Peripheral blood mononuclear cell (primary cell): ENCODE data around the genes DPT and SELE.

GRCh38 chr1:168230568-168231331, 4.9 kb downstream of the SFT2D2 start:
- PRO-cap, 8 experiments: peak in 1 of 8 experiments; most common plus-strand start chr1:168231041 (in 1)

DNA sequence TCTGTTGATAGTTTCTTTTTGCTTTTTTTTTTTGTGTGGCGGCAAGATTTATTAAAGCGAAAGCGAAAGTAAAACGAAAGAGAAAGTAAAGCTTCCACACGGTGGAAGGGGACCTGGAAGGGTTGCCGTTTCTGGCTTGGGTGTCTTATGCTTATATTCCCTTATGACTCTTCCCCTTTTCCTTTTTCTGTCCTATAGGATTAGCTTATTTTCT, 67.7 kb downstream of the TBX19 start:
- PRO-cap, 8 experiments: no peak in any of the 8 experiments

- PRO-cap, 8 experiments: no peak in any of the 8 experiments
Observed at GRCh38 chr1:168728667-168729500, at the start of gene DPT. DPT (minus strand) TSS chr1:168729206.

DNA sequence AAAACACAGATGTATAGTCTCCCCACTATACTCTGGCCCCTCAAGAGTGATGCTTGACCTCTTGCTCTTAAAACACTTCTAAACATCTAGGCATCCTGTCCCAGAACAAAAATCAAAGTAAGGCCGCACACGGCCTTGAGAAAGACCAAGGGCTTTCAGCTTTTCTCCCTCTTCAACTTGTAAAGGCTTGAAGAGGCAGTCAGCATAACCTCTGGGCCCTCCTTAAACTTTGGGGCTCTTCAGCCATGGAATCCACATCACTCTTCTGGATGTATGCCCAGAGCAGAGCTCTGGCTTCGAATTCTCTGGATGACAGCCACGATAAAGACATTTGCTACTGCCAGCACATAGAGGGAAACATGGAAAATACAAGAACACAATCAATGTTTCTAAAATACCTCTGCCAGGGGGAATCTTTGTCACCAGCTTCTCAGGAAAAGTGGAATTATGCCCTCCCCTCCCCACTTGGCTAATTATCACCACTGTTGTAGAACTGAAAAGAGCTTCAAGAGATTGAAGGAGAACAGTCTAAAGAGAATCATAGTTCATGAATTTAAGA, 38.9 kb upstream of the DPT start:
- PRO-cap, 8 experiments: no peak in any of the 8 experiments

- PRO-cap, 8 experiments: no peak in any of the 8 experiments
Observed at GRCh38 chr1:169019684-169020152, 86.8 kb upstream of the ATP1B1 start.

DNA sequence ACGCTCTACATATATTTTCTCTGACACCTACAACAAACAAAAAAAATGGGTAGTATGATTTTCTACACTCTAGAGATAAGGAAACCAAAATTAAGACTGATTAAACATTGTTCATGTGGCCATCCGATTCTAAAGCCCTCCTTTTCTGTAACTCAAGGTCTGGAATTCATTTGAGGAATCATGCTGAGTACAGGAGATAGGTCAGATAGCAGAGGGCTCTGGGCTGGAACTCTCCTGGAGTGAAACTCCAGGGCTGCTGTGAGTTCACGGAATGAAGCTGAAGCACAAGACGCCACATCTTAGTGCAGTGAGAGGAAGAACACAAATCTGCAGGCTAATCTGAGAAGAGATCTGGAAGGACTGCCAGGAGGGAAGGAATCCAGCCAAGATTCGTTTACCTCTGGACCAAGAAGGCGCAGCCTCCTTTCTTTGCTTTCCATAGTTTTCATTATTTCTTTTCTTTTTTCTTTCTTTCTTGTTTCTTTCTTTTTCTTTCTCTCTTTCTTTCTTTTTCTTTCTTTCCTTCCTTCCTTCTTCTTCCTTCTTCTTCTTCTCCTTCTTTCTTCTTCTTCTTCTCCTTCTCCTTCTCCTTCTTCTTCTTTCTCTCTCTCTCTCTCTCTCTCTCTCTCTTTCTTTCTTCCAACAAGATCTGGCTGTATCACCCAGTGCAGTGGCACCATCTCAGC, 74.8 kb upstream of the ATP1B1 start:
- PRO-cap, 8 experiments: no peak in any of the 8 experiments

- PRO-cap, 8 experiments: no peak in any of the 8 experiments
Observed at GRCh38 chr1:169110242-169110712, 3.8 kb downstream of the ATP1B1 start.

GRCh38 chr1:169421293-169422062, 5.8 kb downstream of the CCDC181 start:
- PRO-cap, 8 experiments: no peak in any of the 8 experiments

GRCh38 chr1:169459793-169461183, 25.5 kb downstream of the SLC19A2 start:
- PRO-cap, 8 experiments: peak in 2 of 8 experiments; most common plus-strand start chr1:169460360 (in 2)

- PRO-cap, 8 experiments: no peak in any of the 8 experiments
Observed at GRCh38 chr1:169483975-169484677, 1.6 kb downstream of the SLC19A2 start.

- PRO-cap, 8 experiments: no peak in any of the 8 experiments
Observed at GRCh38 chr1:169576266-169576788, 10.0 kb downstream of the F5 start.

- PRO-cap, 8 experiments: peak in 4 of 8 experiments; most common plus-strand start chr1:169604898 (in 3); most common minus-strand start chr1:169604816 (in 3)
Observed at GRCh38 chr1:169604440-169605273, 18.4 kb upstream of the F5 start.

- PRO-cap, 8 experiments: no peak in any of the 8 experiments
Observed at GRCh38 chr1:169733956-169734263, at the start of gene SELE. SELE (minus strand) TSS chr1:169734079.

GRCh38 chr1:169900523-169900813, 6.8 kb upstream of the SCYL3 start:
- PRO-cap, 8 experiments: no peak in any of the 8 experiments

- PRO-cap, 8 experiments: no peak in any of the 8 experiments
Observed at GRCh38 chr1:169915188-169915736, 21.6 kb upstream of the SCYL3 start.

- PRO-cap, 8 experiments: no peak in any of the 8 experiments
Observed at GRCh38 chr1:170661820-170662426, 2.0 kb upstream of the PRRX1 start.

DNA sequence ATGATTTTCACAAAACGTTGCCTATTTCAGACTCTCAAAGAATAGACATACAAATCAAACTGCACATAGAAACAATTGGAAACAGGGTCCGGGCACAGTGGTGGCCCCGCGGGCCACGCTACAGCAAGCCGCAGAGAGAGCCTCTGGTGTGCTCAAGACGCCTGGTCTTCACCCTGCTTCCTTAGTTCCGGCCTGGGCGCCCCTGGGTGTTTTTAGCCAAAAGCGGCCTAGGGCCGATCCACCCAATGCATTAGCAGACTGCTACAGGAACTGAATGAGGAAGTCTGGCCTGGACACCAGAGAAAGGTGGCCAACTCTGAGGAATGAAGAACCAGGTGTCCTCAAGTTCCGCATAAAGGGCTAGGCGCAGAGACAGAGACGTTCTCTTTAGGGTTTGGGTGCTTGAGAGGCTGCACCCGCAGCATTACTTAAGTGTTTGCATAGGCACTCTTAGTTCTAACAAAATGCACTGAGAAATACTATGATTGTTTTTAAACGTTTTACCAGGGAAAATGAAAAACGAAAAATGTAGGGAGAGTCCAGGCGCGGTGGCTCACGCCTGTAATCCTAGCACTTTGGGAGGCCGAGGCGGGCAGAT, 1.8 kb downstream of the PRRX1 start:
- PRO-cap, 8 experiments: no peak in any of the 8 experiments

GRCh38 chr1:170730064-170730618, 66.2 kb downstream of the PRRX1 start:
- PRO-cap, 8 experiments: no peak in any of the 8 experiments

DNA sequence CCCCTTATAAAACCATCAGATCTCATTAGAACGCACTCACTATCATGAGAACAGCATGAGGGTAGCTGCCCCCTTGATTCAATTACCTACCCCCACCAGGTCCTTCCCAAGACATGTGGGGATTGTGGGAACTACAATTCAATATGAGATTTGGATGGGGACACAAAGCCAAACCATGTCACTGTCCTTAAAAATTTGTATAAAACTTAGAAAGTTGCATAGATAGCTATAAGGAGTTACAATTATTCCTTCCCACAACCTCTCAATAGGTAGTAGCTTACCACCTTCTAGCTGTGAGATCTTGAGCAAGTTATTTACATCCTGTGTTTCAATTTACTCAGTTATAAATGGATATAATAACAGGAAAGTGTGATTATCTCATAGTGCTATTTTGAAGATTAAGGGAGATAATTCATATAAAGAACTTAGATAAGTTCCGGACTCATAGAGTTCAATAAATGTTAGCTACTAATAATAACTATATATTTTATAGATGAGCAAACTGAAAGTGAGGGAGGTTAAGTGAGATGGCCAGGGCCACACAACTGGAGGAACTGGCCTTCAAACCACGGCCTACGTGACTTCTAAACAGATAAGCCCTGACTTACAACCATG, 1.6 kb downstream of the FMO2 start:
- PRO-cap, 8 experiments: no peak in any of the 8 experiments

DNA sequence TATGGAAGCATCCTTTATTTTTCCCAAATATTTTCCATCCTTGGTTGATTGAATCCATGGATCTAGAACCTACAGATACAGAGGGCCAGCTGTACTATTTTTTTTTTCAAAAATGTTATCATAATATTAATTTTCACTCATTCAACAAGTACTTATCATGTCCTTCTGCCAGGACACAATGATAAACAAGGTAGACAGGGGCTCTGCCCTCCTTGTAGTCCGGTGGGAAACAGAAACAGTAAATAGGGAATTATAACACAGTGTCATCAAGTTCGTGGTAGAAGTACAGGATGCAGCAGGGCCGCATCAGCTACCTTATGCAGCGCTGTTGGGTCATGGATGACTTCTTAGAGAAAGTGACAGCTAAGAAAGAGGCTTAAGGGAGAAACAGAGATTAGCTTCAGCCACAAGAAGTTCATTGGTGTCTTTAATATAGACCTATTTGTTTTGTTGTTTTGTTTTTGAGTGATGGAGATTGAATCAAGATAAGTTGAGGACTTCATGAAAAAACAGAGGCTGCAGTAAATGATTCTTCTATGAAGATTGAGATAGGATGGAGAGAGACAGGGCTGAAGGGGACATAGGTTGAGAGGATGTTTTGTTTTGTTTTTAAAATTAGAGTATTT, 7.7 kb downstream of the FMO4 start:
- PRO-cap, 8 experiments: no peak in any of the 8 experiments